Endometrial microvascular endothelial cells (primary cell): ENCODE data around the gene UPF3A.

- RAMPAGE, long total RNA = no peak
Measured at GRCh38 chr13:113863419-113863815, 459 bp downstream of the GAS6 start.

GRCh38 chr13:114099846-114101059, 32.2 kb downstream of the RASA3 start:
- RAMPAGE, long total RNA = no peak

DNA sequence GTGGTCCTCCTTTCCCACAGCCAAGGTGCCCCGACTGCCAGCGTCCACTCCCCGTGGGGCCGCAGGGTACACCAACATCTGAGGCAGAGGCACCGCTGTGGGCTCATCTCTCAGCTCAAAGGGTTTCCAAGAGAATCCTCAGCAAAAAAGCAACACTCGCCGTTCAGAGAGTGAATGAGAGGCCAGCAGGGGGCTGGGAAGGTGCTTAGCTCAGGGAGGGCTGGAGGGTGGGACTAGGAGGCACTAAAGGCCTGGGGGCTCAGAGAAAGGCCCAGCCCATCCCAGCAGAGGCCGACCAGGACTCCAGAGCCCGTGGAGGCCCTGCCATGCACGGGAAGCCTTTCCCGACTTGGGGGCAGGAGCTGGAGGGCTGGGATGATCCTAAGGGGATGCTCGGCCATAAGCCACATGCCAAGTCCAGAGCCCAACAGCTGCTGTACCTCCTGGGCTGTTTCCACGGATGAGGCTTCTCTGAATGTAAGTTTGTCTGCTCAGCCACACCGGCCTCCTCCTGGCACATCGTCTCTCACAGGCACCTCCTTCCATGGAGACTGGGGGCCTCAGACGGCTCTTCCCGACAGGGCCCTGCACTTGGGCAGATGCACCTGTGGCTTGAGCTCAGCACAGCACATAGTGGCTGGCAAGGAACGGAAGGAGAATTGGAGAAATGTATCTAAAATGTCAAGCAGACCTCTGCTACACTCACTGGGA, 19.6 kb downstream of the RASA3 start:
- RAMPAGE, long total RNA = no peak

DNA sequence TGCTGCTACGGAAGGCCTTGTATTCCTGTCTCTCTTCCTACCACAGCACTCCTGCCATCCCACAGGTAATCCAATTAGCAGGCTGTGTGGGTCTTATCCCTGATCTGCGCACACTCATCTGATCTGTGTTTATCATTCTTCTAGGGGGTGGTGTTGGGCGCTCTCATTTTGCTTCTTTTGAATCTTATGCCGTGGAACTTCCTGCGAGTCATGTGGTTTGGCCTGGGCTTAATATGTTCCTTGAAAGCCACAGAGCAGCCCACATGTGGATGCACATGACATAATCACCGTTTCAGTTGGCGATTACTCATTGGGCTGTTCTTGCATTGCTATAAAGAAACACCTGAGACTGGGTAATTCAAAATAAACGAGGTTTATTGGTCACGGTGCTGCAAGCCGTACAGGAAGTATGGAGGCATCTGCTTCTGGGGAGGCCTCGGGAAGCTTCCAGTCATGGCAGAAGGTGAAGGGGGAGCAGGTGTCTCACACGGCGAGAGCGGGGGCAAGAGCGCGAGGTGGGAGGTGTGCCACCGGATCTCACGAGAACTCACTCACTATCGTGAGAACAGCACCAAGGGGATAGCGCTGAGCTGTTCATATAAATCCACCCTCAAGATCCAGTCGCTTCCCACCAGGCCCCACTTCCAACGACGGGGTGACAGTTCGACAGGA, 7.4 kb downstream of the RASA3 start:
- RAMPAGE, long total RNA = no peak

- RAMPAGE, long total RNA = start-site peak on the plus strand at chr13:114281587-114281642, 70 and 138 reads in 2 replicates
Measured at GRCh38 chr13:114281096-114281710, at the start of gene UPF3A. Gene UPF3A (plus strand): TSS chr13:114281601.

DNA sequence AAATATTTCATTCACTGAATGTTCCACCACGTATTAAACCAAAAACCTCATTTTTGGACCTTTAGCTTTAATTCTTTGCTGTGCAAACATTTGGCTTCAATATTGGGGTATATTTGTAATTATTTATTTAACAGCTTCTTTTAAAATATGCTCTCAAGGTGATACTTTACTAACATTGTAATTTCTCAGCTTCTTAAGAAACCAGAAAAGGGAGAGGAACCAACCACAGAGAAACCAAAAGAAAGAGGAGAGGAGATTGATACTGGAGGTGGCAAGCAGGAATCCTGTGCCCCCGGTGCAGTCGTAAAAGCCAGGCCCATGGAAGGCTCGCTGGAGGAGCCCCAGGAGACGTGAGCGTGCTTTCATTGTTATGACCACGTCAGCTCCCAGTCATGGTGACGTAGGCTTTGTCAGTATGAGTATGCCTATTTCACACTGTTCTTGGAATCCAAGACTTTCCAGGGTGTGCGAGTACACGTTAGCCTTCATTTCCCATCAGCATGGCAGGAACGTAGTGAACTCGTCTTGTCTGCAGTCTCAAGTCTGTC, 15.6 kb upstream of the CHAMP1 start:
- RAMPAGE, long total RNA = no peak

DNA sequence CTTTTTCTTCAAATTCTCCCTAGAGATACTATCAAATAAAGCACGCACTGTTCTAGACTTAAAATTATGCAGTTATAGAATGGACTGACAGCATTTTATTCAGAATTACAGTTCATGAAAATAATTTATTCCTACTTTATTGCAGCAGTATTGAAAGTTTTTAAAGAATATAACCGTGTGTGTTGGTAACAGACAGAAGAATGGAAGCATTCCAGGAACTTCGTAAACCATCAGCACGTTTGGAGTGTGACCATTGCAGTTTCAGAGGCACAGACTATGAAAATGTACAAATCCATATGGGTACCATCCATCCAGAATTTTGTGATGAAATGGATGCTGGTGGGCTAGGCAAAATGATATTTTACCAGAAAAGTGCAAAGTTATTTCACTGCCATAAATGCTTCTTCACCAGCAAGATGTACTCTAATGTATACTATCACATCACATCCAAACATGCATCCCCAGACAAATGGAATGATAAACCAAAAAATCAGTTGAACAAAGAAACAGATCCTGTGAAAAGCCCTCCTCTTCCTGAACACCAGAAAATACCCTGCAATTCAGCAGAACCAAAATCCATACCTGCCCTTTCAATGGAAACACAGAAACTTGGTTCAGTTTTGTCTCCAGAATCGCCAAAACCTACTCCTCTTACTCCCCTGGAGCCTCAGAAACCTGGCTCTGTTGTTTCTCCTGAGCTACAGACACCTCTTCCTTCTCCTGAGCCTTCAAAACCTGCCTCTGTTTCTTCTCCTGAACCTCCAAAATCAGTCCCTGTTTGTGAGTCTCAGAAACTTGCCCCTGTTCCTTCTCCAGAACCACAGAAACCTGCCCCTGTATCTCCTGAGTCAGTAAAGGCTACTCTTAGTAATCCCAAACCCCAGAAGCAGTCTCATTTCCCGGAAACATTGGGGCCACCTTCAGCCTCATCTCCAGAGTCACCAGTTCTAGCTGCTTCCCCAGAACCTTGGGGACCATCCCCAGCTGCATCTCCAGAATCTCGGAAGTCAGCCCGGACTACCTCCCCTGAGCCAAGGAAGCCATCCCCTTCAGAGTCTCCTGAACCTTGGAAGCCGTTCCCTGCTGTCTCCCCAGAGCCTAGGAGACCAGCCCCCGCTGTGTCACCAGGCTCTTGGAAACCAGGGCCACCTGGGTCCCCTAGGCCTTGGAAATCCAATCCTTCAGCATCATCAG, 9.7 kb downstream of the CHAMP1 start:
- RAMPAGE, long total RNA = no peak